Endodermal cell (in vitro differentiated cells): ENCODE results near the genes DLAT and ZW10.

GRCh38 chr11:111729347-111730462, 36.5 kb downstream of the PPP2R1B start:
- PRO-cap: no peak

DNA sequence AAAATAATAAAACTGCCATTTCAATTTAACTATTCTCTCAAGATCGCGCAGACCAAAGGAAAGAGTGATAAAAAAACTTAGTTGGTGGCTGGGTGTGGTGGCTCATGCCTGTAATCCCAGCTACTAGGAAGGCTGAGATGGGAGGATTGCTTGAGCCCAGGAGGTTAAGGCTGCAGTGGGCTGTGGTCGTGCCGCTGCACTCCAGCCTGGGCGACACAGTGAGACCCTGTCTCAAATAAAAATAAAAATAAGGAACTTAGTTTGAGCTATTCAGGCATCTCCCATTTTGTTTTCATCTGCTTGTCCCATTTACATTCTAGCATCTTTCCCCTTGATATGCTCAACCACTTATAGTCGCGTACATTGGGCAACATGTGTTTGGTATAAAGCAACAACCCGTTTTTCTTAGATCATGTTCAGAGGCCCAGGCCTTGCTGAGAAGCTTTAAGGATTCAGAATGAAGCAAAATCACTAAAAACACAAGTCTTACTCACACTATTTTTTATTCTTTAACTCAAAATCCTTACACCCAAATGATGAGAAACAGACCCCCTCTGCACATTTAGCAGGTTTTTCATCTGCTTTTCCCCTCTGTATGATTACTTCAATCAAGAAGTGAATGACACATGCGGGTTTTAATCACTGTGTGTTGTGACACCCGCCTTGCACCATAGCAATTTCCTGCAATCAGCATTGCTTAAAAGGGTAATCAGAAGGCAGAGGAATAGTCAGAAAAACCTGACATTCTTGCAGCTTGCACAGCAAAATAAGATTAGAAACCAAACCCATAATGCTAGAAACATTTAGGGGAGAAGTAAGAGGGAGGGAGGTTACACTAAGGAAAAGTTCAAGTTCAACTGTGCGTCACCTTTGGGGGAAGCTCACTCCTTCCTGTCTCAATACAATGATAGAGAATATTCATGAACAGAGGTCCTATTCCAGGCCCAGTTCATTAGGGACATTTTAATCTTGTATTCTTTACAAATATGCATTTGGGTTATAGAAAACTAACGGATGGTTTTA, 26.0 kb downstream of the ALG9 start:
- PRO-cap: no peak

GRCh38 chr11:111878425-111878743, 581 bp downstream of the FDXACB1 start:
- PRO-cap: no peak

DNA sequence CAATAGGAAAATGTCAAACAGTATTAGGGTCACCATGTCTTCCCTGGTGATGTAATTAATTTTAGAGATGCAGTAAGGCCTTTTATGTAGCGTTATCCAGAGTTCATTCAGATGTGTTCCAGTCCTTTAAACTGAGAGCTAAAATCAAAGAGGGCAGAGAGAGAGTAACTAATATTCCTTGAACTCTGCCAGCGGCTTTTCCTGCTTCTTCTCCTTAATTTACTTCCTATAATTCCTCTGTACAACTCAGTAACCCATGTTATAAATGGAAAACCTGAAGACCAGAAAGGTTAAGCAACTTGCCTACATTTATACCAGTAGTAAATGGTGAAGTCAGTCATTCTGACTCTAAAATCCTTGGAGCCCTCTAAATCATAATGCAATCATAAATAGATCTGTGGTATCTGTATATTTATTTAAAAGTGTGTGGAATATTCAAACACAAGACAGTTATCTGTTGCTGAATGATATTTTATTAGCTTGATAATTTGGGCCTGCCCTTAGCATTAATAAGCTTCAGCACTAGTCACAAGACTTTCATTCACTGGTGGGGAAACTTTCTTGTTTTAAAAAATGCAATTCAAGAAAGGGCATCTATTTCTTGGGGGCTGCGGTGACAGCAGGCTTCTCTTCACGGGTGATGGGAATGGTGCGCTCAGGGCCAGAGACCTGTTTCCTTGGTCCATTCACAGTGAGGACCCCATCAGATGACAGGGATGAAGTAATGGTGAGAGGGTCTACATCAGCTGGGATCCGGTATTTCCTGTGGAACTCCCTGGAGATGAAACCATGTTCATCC, 3.2 kb downstream of the CRYAB start:
- PRO-cap: no peak

GRCh38 chr11:111913379-111913909, 910 bp downstream of the HSPB2 start:
- PRO-cap: no peak

DNA sequence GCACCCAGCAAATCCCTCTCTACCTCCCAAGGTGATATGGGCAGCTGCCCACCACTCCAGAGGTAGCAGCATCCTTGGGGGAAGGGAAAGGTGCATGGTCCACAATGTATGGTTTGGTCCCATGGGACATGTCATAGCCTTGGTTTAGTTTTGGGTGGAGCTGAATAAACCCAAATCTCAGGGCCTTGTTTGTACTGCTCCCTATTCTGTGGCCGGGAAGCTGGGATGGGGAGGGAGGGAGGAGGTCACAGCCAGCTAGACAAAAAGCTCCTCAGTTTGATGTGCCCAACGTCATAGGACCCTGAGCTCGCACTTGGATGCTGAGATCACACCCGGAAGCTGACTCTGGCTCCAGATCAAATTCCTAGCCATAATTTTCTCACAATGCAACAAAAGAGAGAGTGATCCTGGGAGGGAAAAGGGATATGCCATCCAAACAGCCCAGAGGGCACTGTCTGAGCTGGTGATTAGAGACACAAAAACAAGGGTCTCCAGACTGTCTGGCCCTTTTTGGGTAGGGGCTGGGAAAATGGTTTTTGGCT, 1.4 kb downstream of the HSPB2 start:
- PRO-cap: no peak

DNA sequence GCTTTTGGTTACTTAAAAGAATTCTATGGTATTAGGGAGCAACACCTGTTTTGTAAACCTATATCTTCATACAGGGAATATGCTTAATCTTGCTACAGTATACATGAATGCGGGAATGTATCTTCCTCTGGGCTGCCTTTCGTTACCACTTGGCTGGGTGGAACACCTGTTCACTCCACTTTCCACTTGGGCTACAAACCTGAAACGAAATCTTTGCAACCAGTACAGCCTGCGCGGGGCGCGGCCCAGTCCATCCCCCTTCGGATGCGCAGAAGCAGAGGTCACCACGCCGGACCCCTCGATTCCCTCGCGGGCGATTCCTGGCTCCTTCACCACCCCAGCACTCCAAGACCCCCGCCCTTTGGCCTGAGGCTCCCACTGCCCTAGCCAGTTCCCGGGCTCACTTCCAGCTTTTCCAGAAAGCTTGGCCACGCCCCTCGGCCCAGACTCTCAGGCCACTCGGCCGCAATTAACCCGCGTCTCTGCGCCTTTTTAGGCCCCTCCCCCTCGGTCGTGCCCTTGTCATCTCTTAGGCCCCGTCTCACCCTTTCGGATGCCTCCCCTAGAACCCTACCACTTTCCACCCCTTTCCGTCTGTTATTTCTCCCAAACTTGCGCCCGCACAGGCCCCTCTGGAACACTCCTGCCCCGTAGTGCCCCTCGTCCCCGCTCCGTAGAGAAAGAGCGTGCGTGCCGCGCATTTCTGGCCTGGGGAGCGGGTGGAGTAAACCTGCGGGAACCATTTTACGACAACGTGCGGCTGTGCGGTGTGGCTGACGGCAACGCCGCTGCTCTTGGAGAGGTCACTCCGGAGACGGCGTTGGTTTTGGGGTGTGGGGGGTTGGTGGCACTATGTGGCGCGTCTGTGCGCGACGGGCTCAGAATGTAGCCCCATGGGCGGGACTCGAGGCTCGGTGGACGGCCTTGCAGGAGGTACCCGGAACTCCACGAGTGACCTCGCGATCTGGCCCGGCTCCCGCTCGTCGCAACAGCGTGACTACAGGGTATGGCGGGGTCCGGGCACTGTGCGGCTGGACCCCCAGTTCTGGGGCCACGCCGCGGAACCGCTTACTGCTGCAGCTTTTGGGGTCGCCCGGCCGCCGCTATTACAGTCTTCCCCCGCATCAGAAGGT, at the start of gene DLAT:
DLAT (plus strand) TSS at position 788 of the 1,133 bp plus-strand sequence.
- PRO-cap: bidirectional peak, plus-strand start at position 485 of the sequence, minus-strand start at position 380 of the sequence; bidirectional peak, plus-strand start at position 823 of the sequence, minus-strand start at position 705 of the sequence; bidirectional peak, plus-strand start at position 983 of the sequence, minus-strand start at position 979 of the sequence

DNA sequence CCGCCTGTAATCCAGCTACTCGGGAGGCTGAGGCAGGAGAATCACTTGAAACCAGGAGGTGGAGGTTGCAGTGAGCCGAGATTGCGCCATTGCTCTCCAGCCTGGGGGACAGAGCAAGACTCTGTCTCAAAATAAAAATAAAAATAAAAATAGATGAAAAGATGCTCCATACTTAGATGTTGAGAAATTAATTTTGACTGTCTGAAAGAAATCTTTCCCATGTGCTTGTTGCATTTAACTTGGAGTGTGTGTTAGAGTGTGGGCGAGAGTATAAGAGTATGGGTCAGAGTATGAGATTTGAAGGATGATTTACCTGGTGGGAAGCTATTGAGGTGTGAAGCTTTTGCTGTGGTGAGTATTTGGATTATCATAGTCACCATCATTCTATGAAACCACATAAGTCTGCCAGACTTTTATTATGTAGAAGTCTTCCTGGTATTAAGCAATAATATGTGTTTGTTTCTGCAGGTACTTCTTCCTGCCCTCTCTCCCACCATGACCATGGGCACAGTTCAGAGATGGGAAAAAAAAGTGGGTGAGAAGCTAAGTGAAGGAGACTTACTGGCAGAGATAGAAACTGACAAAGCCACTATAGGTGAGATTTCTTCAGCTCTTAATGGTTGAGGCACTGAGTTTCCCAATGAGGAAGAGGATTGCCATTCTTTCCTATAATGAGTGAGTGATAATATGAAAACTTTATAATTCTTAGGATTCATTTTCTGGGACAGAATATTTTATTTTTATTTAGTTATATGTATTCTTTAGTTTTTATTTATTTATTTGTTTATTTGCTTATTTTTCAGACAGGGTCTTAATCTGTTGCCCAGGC, 7.9 kb downstream of the DLAT start:
- PRO-cap: no peak

DNA sequence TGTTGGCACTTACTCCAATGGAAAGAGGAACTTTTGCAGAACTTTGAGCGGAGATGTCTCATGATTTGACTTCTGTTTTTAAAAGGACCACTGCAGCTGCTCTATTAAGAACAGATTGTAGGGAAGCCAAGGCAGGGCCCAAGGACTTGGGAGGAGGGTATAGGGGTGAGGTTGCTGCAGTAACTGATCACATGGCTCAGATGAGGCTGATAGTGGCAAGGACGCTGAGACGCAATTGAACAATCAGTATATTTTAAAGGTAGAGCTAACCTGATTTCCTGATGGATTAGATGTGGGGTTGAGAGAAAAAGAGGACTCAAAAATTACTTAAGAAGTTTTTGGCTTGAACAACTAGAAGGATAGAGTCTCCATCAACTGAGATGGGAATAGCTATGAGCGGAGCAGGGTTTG, 34.1 kb downstream of the IL18 start:
- PRO-cap: no peak

DNA sequence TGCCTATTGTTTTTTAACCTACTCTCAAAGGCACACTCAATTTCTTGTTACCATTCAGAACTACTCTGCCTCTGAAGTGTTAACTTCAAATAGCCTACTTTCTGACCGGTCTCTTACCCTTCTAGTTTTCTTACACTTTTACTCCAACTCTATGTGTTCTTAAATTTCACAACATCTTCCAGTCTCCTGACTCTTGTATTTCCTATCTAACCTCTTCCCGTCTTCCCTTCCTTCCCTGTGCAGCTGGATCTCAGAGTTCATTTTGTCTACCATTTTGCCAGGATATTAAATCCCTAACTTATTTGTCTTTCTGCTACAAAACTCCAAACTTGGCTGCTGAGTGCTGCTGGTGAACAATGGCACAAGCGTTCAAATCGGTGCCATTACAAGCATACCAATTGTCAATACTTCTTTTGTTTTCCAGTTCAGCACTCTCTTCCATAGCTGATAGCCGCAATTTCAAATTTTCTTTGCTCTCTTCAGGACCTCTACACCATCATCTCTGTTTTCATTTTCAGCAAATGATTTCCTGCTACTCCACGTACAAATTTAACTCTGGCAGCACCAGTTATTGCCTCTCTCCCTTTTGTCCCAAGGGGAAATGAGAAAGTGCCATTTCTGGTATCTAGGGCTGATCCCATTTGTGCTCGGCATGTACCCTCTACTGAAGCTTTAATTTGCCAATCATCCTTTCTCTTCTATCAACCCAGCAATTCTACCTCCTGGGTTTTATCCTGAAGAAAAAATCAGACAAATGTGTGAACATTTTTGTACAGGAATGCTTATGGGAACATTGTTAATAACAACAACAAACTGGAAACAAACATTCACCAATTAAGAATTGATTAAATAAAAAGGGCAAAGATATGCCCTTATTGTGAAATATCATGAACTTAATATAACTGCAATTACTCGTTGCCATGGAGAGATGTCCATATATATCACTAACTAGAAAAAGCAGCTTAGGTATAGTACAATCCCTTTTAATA, 13.3 kb downstream of the IL18 start:
- PRO-cap: no peak

DNA sequence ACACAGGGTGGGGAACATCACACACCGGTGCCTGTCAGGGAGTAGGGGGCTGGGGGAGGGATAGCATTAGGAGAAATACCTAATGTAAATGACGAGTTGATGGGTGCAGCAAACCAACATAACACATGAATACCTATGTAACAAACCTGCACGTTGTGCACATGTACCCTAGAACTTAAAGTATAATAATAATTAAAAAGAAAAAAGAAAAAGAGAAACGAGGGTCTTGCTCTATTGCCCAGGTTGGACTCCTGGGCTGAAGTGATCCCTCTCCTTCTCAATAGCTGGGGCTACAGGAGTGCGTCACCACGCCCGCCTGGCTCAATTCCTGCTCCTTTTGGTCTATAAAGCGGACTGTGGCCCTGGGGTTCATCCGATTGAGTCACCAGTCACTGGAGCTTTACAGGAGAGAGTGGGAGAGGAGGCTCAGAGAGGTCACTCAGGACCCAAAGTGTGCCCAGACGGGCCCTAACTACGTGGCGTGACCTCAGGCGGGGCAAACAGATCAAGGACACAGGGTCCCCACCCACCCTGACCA, 475 bp upstream of the PTS start:
- PRO-cap: no peak

GRCh38 chr11:112363910-112364516, 103.4 kb upstream of the PLET1 start:
- PRO-cap: no peak

DNA sequence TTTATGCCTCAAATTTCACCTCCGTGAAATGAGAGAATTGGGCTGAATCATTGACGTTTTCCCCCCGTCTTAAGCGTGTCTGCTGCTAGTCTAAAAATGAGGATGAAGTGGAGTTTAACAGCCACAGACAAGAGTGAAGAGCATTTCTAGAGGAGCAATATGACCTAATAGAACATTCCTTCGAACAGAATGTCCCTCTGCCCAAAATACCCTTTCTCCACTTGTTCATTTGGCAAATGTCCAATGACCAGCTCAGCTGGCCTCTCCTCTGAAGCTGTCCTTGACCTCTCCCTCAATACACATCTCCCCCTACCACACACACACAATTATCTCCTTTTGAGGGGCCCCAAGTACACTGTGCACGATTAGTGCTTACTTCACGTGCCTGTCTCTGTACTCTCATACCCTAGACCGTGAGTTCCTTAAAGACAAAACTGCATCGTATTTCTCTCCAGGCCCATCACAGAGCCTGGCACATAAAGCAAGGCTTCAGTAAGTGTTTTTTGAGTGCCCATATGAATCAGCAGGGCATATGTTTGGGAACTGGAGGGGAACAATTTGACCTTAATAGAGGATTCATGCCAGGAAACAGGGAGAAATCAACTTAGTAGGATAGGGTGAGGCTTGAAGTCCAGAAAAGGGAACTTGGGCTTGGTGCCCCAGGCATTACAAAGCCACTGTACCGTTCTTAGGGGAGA, 18.2 kb upstream of the NCAM1 start:
- PRO-cap: no peak

GRCh38 chr11:113204238-113204480, 110.2 kb upstream of the TTC12 start:
- PRO-cap: no peak

- PRO-cap: bidirectional peak, plus-strand start at chr11:113773842, minus-strand start at chr11:113773692; unidirectional peak, minus-strand start at chr11:113774099
These were observed at the start of gene ZW10 for GRCh38 chr11:113773433-113774398. Gene ZW10, minus strand, starts transcription at chr11:113773692.

DNA sequence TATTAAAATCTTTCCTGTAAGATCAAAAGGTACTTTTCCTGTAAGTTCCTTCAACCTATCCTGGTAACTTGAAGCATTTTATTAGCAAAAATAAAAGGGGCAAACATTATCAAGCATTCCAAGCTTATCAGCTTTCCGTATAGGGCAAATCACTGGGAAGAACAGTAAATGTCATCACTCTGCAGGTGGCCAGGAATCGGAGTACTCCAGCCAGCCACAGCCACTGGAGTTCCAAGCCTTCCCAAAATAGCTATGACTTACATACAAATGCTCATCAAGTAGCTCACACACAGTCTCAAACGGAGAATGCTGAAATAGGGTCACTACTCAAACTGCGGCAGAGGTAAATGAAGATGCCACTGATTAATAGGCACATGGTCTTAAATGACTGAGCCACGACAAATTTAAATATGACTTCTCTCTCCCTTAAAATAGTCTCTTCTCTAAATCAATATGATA, 2.2 kb downstream of the USP28 start:
- PRO-cap: unidirectional peak, plus-strand start at position 174 of the sequence

DNA sequence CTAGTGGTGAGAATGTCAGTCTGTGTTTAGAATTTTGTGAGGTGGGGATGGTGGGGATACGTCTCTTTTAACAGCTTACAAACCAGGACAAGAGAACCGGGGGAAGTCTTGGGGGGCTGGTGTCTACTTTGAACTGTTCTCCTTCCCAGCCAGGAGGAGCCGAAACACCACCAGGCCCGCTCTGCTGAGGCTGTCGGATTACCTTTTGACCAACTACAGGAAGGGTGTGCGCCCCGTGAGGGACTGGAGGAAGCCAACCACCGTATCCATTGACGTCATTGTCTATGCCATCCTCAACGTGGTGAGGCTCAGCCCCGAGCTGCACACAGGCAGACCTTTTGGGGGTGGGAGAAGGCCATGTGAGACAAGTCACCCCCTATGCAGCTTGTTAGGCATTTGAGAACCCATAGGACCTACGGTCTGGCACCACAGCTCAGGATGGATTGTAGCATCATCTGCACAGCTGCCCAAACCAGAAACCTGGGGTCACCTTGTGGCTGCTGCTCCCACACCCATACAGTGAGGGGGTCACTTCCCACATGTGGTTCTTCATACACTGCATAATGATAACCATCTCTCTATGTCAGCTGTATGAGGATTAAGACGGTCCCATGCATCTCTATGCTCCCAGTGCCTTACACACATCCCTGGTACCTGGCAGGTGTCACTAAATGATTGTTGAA, 2.9 kb downstream of the HTR3A start:
- PRO-cap: no peak

- PRO-cap: no peak
These were observed 4.7 kb downstream of the ZBTB16 start for GRCh38 chr11:114063748-114064984.

GRCh38 chr11:114064991-114065699, 5.6 kb downstream of the ZBTB16 start:
- PRO-cap: no peak

- PRO-cap: no peak
These were observed 7.5 kb downstream of the ZBTB16 start for GRCh38 chr11:114067000-114067512.